AG09319 (cell line): ENCODE measurements around the gene STAB2.

DNA sequence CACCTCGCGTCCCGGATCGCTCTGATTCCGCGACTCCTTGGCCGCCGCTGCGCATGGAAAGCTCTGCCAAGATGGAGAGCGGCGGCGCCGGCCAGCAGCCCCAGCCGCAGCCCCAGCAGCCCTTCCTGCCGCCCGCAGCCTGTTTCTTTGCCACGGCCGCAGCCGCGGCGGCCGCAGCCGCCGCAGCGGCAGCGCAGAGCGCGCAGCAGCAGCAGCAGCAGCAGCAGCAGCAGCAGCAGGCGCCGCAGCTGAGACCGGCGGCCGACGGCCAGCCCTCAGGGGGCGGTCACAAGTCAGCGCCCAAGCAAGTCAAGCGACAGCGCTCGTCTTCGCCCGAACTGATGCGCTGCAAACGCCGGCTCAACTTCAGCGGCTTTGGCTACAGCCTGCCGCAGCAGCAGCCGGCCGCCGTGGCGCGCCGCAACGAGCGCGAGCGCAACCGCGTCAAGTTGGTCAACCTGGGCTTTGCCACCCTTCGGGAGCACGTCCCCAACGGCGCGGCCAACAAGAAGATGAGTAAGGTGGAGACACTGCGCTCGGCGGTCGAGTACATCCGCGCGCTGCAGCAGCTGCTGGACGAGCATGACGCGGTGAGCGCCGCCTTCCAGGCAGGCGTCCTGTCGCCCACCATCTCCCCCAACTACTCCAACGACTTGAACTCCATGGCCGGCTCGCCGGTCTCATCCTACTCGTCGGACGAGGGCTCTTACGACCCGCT, 877 bp downstream of the ASCL1 start:
- RRBS = 3% methylated on average over 19 of the region's 86 CpGs

DNA sequence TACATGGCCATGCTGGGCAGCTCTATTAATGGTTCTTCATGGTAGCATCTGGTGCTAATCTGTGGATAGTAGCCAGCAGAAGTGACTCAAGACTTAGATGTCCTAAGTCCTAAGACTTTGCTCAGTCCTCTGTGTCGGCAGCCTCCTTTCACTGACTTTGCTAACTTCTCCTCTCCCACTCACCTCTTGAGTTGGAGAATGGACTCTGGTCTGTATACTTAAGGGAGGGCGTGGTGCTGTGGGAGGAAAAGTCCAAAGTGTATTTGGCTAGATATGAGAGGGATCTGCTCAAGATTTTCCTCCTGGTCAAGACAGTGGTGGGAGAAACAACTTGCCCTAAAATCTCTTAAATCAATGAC, 136.3 kb downstream of the ASCL1 start:
- RRBS = no CpG with 5 or more reads among the region's 2 CpGs

- RRBS = no CpG with 5 or more reads among the region's 9 CpGs
Measured at GRCh38 chr12:103586849-103587443, at the start of gene STAB2. TSS of gene STAB2 (plus strand) at chr12:103587273.

- RRBS = no CpG with 5 or more reads among the region's 7 CpGs
Measured at GRCh38 chr12:103742538-103742853, 98.5 kb downstream of the NT5DC3 start.

DNA sequence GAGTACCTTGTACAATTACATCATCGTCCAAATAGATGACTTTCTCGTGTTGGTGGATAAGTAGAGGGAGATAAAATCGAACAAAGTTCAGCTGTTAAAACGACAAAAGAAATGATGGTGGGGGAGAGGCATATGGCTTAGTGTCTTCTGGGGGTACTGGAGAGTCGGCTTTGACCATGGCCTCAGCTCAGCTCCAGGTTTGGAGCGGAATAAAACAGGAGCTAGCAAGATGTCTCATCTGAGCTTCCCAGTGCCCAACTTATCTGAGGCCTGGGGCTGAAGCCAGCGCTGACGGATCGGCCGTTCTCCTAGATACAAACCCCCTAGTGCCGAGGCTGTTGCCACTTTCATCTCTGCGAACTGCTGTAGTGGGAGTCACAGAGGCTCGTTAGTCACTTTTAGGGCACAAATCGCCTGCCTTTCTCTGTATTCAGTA, 31.8 kb downstream of the TDG start:
- RRBS = no CpG with 5 or more reads among the region's 14 CpGs

DNA sequence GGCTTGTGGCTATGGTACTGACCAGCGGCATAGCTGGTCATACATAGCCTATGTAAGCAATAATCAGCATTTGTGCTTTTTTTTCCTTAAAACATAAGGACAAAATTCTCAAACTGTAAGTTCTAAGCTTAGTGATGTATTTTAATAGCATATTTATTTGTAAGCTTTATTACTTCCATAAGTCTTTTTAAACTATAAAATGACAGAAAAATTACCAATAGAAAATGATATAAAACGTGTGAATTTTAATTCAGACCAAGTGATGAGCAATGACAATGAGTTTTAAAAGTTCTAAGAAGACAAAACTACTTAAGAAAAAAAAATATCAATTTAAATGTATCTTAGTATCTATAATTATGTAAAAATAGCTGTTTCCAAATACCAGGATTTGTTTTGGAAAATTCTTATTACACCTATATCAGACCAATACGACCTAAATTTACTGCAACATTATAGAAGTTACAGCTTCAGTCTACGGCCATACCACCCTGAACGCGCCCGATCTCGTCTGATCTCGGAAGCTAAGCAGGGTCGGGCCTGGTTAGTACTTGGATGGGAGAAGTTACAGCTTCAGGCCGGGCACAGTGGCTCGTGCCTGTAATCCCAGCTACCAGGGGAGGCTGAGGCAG, 13.1 kb downstream of the NFYB start:
- RRBS = no CpG with 5 or more reads among the region's 12 CpGs

DNA sequence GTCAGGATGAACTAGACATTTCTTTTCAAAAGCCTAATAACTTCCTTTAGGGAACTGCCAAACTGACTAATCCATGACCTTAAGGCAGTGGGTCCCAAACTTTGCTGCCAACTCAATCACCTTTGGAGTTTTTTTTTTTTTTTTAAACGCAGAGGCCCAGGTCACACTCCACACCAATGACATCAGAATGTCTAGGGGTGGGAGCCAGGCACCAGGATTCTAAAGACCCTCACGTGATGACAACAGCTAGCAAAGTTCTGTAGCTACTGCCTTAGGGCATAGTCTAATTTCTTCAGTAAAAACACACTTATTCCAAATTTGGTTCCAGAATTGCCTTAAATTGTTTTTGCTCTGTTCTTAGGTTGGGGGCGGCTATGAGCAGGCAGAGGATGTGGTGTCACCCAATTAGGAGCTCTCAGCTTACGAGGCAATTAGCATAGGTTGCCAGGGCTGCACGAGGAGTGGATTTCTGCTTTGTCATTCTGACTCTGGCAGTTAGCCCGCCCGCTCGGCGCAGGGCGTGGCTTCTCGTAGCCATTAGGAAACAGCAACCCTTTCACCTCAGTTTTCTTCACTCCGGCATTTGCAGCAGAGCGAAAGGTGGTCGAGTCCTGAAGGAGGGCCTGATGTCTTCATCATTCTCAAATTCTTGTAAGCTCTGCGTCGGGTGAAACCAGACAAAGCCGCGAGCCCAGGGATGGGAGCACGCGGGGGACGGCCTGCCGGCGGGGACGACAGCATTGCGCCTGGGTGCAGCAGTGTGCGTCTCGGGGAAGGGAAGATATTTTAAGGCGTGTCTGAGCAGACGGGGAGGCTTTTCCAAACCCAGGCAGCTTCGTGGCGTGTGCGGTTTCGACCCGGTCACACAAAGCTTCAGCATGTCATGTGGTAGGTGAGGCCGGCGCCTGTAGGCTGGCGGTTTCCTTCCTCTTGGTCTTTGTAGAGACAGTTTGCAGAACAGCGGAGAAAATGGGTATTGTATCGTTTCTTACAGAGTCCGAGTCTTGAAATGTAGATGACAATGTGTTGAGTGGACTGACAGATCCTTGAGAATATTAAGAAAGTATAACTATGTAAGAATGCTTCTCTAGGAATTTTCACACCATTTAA, 16.7 kb upstream of the EID3 start:
- RRBS = no CpG with 5 or more reads among the region's 40 CpGs

GRCh38 chr12:104291599-104291956, 12.0 kb upstream of the EID3 start:
- RRBS = no CpG with 5 or more reads among the region's 8 CpGs

- RRBS = no CpG with 5 or more reads among the region's 18 CpGs
Measured at GRCh38 chr12:104292769-104293947, 10.4 kb upstream of the EID3 start.

- RRBS = no CpG with 5 or more reads among the region's 3 CpGs
Measured at GRCh38 chr12:104353977-104354413, 50.5 kb downstream of the EID3 start.

DNA sequence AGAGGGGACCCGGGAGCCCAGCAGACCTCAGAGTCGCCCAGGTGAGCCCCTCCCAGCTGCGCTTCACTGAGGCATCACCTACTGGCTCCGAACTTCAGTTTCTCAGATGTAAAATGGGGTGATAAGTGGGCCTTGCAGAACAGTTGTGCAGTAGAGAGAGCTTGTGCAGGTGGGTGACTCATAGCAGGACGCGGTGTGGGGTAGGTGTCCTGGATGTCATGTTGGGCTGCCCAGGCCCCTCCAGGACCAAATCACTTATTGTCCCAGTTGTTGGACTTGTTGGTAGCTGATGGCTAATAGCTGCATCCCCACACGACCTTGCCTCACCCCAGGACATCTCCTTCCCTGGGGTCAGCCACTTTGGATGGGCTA, 43.6 kb upstream of the CHST11 start:
- RRBS = no CpG with 5 or more reads among the region's 7 CpGs

DNA sequence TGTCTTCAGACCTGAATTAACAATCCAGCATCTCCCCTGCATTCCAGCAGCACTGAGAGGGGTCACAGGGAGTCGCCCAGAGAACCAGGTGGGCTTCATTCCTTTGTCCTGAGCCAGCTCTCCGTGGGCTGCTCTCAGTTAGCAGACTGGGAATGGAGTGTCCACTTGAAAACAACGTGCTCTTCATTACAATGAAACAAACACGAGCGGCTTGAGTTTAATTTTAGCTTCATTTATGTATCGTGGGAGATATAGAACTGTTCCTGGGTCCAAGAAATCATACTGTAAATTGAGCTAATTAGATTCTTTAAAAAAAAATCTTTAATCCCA, 140.2 kb downstream of the CHST11 start:
- RRBS = no CpG with 5 or more reads among the region's 6 CpGs

- RRBS = 97% methylated on average over 2 of the region's 6 CpGs
Measured at GRCh38 chr12:104664829-104665523, 208.2 kb downstream of the CHST11 start.

- RRBS = no CpG with 5 or more reads among the region's 4 CpGs
Measured at GRCh38 chr12:104722904-104723132, 235.3 kb downstream of the SLC41A2 start.

- RRBS = no CpG with 5 or more reads among the region's 1 CpG
Measured at GRCh38 chr12:105031158-105031531, 45.0 kb downstream of the NOPCHAP1 start.

DNA sequence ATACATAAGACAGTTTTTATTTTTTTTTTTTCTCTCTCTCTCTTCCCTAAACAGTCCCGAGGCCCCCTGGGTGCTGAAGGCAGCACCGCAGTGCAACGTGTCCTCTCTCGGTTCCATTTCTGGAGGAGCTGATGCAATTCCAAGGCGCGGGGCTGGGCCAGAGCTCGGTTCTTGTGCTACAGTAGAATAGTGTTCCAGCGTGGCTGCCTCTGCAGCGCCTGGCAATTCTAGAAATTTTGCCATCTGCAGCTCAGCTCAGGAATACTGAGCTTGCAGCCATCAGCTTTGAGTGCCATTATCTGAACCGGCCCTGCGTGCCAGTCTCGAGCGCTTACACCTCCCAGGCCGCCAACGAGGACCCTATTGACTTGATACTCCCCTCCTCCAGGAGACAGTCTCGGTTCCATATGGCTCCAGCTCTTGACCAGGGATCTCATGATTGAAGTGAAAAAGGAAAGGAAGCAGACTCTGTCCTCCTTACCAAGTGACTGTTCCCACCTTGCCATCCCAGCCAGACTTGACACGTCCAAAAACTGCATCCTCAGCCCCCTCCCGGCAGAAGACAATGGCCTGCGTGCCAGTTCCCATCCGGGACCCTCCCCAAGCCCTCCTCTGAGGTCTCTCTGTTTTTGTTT, 538 bp downstream of the ALDH1L2 start:
- RRBS = no CpG with 5 or more reads among the region's 20 CpGs

DNA sequence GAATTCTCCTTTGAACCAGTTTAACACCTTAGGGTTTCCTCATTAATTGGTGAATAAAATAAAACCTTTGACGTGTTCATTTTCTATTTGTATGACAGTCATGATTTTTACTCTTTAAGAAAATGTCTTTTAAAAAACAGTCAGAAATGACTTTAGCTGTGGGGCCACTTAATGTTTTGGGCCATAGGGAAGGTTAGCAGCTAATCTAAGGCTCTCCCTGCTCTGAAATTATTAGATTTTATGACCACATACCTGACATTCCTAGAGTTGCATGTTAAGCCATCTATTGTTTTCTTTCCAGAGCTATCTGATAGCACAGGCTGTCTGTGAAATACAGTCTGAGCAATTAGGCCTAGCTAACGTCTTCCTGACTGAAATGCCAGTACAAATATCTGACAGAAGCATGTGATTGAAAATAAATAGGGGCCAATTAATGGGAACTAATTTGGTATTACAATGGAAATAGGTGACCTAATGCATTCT, 115.0 kb downstream of the C12orf75 start:
- RRBS = no CpG with 5 or more reads among the region's 2 CpGs

GRCh38 chr12:105478000-105478265, 147.4 kb downstream of the C12orf75 start:
- RRBS = no CpG with 5 or more reads among the region's 4 CpGs

DNA sequence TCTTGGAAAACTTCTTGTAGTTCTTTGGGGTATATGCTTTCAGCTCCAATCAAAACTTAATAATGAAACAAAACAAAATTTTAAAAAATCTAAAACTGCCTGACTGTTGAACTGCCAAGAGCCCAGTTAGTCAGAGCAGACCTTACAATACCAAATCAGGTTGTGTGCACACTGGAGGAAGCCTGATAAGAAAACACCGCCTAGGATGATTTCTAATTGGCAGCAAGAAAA, 256.6 kb downstream of the C12orf75 start:
- RRBS = no CpG with 5 or more reads among the region's 1 CpG